Gastrocnemius medialis (tissue), 3 donors: ENCODE measurements around a stretch of chr15.

DNA sequence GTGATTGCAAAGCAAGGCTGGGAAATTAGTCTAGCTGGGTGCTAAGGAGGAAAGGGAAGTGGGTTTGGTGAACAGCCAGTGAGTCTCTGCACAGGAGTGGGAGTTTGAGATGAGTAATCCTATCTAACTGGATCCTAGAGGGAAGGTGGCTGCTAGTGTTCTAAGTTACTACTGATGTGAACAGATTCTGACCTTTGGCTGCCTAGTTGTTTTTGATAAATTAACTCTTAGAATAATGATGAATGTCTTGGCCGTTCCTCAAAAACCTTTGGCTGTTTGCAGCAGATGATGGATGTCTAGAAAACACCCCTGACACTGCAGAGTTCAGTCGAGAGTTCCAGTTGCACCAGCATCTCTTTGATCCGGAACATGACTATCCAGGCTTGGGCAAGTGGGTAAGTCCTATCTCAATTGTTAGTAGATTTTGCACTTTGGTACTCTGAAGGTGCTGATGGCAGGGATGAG lies 33.5 kb upstream of the GREM1 start:
- PRO-cap, result no peak
- RAMPAGE, long total RNA, 3 experiments, result no peak in any of the 3 experiments

DNA sequence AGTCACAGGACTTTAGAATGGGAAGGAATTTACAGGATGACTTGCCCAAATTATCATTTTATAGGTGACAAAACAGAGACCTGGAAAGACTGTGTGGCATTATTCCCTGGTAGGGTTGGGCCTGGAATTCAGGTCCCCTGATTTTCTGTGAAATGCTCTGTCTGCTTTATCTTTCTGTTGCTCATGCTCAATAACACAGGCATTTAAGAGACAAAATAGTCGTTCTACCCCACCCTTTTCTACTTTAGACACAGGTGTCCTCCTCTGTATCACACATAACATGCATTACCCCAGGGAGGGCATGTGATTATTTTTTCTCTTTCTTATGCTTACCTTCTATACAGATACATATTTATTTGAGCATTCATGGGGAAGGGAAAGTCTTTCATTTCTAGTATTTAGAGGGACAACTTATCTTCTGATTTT lies 82.8 kb downstream of the GREM1 start:
- PRO-cap, result no peak
- RAMPAGE, long total RNA, 3 experiments, result no peak in any of the 3 experiments

- PRO-cap, result no peak
- RAMPAGE, long total RNA, 3 experiments, result no peak in any of the 3 experiments
Measured at GRCh38 chr15:33201814-33202439, 7.4 kb upstream of the FMN1 start.

- PRO-cap, result no peak
- RAMPAGE, long total RNA, 3 experiments, result no peak in any of the 3 experiments
Measured at GRCh38 chr15:33857391-33858340, 110.6 kb upstream of the CHRM5 start.

- PRO-cap, result no peak
- RAMPAGE, long total RNA, 3 experiments, result no peak in any of the 3 experiments
Measured at GRCh38 chr15:34364770-34365801, 1.9 kb downstream of the LPCAT4 start.

DNA sequence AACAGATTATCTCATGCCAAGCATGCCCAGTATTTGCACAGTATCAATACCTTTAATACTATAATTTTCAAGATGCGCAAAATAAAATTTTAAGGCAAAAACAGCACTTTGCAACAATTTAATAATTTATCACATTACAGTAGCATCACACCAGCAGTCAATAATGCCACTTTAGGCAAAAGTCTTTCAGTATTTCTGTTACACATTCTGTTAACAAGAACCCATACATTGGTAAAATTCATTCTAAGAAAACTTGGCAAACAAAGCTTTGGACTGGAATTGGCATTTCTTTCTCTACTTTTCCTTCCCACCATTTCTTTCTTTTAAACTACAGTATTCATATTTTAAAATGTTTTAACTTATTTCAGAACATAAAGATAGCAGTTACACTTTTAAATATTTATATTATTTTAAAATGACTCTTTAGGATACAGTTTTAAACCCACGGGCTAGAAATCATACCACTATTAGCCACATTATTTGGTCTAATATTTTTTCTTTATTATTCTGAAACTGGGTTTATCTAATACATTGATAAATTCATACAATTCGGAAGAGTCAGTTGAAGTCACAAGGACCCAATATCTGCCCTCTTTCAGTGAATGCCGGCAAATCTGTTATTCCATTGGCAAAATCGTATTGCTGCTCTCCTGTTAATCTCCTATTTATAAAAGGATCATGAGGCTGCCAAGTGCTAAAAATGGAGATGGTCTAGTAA lies 58.1 kb downstream of the GOLGA8B start:
- PRO-cap, result no peak
- RAMPAGE, long total RNA, 3 experiments, result no peak in any of the 3 experiments

DNA sequence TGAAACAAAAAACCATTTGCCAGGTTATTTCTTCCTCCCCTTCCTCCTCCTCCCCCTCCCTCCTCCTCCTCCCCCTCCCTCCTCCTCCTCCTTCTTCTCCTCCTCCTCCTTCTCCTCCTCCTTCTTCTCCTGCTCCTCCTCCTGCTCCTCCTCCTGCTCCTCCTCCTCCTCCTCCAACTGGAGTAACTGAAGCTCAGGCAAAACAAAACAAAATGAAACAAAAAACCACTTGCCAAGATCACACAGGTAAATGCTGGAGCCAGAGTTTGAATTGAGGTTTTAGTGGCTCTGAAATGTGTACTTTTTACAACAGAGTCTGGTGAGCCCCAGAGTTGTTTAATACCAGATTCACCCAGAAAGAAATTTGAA lies 31.3 kb upstream of the ZNF770 start:
- PRO-cap, result no peak
- RAMPAGE, long total RNA, 3 experiments, result no peak in any of the 3 experiments

DNA sequence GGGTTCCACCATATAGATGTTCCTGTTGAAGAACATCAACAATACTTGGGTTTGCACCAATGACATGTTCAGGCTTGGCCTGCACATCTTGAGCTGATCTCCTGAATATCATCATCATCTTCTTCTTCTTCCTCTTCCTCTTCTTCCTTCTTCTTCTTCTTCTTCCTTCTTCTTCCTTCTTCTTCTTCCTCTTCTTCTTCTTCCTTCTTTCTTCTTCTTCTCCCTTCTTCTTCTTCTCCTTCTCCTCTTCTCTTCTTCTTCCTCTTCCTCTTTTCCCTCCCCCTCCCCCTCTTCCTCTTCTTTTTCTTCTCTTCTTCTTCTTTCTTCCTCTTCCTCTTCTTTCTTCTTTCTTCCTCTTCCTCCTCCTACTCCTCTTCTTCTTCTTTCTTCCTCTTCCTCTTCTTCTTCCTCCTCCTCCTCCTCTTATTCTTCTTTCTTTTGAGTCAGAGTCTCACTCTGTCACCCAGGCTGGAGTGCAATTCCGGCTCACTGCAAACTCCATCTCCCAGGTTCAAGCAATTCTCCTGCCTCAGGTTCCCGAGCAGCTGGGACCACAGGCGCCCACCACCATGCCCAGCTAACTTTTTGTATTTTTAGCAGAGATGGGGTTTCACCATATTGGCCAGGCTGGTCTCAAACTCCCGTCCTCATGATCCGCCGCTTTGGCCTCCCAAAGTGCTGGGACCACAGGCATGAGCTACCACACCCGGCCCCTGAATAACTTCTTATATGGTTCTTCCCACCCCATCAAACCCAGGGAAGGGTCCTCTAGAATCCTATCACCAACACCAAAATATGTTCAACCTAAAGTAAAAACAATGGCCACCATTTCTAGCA lies 198.0 kb upstream of the NANOGP8 start:
- PRO-cap, result no peak
- RAMPAGE, long total RNA, 3 experiments, result no peak in any of the 3 experiments

- PRO-cap, result no peak
- RAMPAGE, long total RNA, 3 experiments, result no peak in any of the 3 experiments
Measured at GRCh38 chr15:36601989-36602438, 22.6 kb downstream of the CDIN1 start.

- PRO-cap, result no peak
- RAMPAGE, long total RNA, 3 experiments, result no peak in any of the 3 experiments
Measured at GRCh38 chr15:36882587-36883039, 217.7 kb downstream of the MEIS2 start.

DNA sequence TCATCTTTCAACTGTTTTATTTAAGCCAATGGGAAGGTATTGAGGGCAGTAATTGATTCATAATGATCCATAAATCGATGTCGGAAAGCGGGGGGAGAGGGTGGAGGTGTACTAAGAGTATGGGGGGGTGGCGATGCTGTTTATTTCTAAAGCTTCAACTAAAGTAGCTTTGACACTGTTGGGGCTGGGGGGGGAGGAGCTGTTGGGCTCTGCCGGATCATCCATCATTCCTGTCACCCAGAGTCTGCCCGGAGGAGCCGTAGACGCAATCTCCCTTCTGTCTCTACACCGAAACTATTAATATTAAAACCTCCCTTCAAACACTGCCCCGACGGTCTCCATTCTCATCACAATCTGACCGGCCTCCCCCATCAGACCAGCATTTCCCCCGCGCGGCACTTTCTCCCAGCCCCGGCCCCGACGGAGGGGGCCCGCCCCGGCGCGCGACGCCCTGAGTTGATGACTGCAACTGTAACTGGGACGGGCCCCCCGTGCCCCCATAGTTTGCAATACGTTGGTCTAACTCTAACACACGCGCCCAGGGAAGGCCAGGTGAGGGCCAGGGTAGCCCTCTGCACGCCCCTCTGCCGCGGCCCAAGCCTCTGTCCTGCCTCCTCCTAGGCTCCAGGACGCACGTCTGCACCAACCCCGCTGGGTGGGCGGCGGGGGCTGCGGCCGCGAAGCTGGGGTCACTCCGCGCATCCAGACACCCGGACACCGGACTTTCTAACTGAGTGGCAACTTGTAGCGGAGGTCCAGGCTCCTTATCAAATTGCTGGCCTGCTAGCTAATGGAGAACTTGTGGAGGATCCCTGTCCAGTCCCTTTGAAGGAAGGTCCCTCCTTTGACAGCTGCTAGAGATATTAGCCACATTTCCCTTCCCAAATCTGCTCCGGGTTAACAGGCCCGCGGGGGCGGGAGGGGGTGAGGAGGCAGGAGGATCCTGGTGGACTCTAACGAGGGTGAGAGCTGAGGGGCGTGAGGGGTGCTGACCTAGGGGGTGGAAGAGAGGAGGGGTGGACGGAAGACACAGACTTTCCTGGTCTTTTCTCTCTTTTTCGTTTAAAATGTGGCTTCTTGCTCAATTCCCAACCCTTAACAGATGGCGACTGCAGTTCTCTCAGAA lies 212.0 kb downstream of the MEIS2 start:
- PRO-cap, result no peak
- RAMPAGE, long total RNA, 3 experiments, result no peak in any of the 3 experiments

- PRO-cap, result no peak
- RAMPAGE, long total RNA, 3 experiments, result no peak in any of the 3 experiments
Measured at GRCh38 chr15:36985031-36986038, 115.0 kb downstream of the MEIS2 start.

- PRO-cap, result no peak
- RAMPAGE, long total RNA, 3 experiments, result no peak in any of the 3 experiments
Measured at GRCh38 chr15:37994831-37995030, 60.3 kb downstream of the TMCO5A start.

- PRO-cap, result no peak
- RAMPAGE, long total RNA, 3 experiments, result no peak in any of the 3 experiments
Measured at GRCh38 chr15:38325811-38326276, 73.2 kb downstream of the SPRED1 start.

DNA sequence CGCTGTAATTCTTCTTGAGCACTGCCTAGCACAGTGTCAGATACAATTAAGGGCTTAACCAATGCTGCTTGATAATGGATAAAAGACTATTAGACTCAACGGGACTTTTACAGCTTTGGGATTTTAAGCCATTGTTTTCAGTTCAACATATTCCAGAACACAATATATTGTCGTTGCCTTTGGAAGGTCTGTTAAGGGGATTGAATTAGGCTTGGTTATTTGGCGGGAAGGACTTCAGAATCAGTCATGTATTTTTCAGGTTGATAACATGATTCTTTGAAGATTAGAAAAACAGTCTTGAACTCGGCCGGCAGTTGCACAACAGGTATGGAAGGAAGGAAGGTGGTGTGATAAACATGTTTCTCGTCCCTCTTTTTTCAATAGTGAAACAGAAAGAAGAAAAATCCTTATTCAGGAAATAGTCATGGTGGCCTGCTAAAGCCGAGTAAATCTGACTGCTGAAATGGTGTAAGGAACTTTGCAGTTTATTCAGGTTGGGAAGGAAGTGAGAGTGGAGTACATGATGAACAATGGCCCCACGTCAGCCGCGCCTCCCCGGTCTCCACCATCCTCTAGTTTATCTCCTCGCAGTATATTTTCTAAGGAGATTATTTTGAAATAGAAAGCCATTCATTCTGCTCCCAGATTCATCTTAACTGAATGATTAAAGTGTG lies 6.8 kb downstream of the RASGRP1 start:
- PRO-cap, result no peak
- RAMPAGE, long total RNA, 3 experiments, result no peak in any of the 3 experiments

- PRO-cap, result no peak
- RAMPAGE, long total RNA, 3 experiments, result no peak in any of the 3 experiments
Measured at GRCh38 chr15:38563259-38564568, 900 bp downstream of the RASGRP1 start.

- PRO-cap, result no peak
- RAMPAGE, long total RNA, 3 experiments, result no peak in any of the 3 experiments
Measured at GRCh38 chr15:38650770-38651556, 86.3 kb upstream of the RASGRP1 start.

DNA sequence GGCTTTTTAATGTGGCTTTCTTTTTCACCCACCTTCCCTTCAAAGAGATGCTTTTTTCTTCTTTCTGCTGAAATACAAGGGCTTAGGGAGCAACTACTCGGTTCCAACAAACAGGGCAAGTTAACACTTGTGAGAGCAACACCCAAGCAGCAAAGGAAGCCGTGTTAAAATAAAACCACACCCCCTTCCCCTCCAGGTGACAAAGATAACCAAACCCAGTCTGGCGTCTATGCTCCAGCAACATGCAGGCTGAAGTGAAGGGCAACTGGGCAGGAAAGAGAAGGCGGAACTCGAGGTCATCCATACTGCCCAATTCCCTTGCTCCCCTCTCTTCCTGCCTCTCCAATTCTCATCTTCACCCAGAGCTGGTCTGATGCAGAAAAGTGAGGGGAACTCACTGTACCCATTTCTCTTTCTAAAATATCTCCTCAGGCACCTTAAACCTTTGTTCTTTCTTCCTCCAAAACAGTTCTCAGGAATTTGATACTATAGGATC lies 87.2 kb upstream of the RASGRP1 start:
- PRO-cap, result no peak
- RAMPAGE, long total RNA, 3 experiments, result no peak in any of the 3 experiments

- PRO-cap, result no peak
- RAMPAGE, long total RNA, 3 experiments, result no peak in any of the 3 experiments
Measured at GRCh38 chr15:38670416-38671155, 106.0 kb upstream of the RASGRP1 start.

GRCh38 chr15:39167420-39167990 lies 413.4 kb upstream of the THBS1 start:
- PRO-cap, result no peak
- RAMPAGE, long total RNA, 3 experiments, result no peak in any of the 3 experiments